Occipital lobe (tissue), 2 donors: ENCODE data around the gene BTD.

DNA sequence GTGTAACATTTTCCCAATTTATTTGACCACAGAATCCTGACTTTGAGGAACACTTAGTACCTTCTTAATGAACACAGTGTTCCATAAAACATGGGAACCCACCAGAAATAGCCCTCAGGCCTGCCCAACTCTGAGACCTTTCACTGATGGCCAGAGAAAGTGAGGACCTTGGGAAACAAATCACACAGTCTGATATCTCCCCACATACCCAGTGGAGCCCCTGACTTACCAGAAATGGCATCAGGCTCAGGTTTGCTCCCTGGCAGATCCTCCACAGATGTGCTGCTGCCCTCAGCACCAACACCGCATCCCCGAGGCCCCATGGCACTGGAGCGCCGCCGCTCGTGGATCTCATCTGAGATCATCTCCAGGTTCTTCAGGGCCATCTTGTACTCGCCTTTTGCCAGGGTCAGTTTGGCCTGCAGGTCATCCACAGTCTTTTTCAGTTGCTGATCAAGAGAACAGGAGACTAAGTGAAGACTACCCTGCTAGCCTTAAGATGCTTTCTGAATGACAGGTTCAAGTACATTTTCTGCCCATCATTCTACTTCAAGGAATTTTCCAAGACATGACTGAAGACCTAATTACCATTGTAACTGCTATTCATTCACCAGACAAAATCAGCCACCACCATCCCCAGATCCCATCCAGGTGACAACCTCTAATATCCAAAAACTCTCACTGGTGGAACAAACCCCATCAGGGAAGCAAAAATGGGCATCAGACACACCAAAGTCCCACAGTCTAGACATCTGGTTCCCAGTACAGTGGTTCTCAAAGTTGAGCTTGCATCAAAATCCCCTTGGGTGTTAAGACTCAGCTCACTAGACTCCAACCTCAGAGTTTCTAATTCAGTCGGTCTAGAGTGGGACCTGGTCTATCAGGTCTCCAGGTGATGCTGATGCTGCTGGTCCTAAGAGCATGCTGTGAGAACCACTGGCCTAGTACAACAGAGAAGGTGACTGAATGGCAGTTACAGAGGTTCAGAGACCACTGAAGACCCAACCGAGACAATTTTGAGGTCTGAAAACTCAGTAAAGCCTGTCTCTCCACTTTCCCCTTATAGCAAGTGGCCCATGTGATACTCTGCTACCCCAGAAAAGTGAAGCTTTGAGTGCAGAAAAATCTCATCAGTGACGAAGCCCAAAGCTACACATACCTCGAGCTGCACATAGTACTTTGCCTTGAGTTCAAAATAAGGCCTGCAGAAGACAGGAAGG is 53.0 kb downstream of the CAPN7 start:
- RAMPAGE, long total RNA = no peak

DNA sequence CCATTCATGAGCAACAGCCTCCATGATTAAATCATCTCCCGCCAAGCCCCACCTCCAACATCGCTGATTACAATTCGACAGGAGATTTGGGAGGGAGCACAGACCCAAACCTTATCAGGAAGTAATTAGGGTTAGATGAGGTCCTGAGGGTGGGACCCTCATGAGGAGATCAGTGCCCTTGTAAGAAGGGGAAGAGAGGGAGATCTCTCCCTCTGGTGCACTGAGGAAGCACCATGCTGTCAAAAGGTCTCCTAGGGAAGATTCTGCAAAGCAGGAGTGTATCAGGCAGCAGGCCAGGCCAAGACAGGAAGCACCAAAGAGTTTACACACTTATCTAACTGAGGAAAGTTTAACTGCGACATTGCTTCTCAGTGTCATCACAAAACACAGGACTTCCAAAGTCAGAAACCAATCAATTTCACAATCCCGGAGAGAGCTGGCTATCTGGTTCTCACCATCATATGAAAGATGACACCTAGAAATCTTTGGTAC is 57.4 kb downstream of the SH3BP5 start:
- RAMPAGE, long total RNA = no peak

GRCh38 chr3:15496219-15496709 is 25.2 kb downstream of the COLQ start:
- RAMPAGE, long total RNA = no peak

DNA sequence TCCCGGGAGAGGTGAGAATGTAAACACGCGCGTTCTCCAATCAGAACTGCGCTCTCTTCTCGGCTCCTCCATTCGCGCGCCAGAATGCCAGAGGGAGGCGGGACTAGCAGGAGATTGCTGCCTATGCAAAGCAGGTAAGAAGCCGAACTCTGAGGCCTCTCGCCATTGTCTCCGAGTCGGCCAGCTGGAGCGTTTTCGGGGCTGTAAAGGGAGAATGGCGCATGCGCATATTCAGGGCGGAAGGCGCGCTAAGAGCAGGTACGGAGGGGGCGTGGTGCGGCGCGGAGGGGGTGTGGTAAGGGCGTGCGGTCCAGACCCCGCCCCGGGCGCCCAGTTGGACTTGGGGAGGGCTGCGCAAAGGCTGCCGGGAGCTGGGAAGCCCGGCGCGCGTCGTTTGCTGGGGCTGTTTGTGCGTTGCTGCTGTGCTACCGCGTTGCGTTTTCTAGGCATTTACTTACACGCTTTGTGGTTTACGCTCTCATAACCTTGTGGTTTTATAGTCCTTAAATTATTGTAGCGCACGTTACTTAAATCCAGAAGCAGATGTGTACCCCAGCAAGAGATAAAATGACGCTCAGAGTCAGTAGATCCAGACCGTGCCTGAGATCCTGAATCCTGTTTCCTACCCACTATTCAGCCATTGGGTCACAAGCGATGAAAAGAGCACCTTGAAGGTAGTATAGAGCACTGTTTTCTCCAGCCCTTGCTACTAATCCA is at the start of gene BTD:
TSS of gene BTD (plus strand) at position 109 of the 717 bp plus-strand sequence.
- RAMPAGE, long total RNA = no peak

DNA sequence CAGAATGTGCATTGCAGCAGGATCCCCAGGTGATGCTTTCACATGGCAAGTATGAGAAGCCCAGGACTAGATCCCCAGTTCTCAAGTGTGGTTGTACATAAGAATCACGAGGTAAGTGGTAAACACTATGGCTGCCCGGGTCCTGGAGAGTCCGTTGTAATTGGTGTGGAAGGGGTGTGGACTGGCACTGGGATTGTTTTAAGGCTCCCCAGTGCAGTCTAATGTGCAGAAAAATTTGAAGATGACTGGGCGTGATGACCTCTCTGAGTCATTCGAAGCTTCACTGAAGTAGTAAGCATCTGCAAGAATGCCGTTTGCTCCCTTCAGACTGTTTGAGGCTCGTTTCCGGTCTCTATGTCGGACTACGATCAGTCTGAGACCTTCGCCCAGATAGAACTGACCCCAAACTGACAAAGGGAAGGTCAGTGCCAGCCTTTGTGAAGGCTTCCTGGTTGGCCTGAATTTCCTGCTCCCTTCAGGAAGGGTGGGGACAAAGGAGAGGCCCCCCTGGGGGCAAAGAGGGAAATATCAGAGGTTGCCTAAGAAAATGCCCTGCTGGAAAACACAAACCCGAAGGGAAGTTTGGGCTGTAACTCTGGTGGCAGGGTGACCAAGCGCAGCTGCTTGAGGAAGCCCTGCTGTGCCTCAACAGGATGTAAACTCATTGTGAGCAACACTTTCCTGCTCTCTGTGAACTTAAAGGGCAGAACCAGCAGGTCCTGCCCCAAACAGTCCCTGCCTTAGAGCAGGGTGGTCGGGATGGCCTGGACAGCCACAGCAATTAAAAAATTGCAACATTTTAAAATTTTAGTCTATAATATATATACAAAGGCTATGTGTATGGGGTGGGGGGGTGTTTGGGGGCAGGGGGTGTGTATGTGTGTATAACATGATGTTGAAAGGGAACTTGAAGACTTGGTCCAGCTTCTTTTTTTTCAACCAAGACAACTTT is 34.7 kb downstream of the BTD start:
- RAMPAGE, long total RNA = no peak

DNA sequence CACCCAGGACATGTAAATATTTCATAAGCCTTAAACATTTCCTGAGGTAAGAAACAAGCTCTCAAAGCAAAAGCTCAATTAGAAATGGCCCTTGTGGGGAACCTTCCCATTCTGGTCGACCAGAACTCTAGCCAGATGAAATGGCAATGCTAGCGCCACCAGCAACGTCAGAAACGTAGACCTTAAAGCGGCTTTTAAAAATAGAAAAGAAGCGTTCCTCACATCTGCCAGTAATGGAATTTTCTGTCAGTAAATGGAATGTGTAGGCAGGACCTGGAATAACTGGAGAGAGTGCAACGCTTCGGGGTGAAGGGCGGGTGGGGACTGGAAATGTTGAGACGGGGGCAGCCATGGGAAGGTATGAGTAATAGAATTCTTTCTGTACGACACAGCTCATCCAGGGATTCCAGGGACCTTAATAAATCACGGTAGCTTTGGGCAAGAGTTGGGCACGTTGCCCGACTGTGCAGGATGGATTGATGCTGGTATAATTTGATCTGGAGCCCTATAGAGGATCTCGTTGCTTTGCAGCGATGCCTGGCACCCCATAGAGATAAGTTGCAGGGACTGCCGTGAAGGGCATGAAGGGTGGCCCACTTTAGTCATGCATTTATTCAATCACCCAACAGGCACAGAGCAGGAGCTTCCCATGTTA is 44.5 kb downstream of the BTD start:
- RAMPAGE, long total RNA = no peak

DNA sequence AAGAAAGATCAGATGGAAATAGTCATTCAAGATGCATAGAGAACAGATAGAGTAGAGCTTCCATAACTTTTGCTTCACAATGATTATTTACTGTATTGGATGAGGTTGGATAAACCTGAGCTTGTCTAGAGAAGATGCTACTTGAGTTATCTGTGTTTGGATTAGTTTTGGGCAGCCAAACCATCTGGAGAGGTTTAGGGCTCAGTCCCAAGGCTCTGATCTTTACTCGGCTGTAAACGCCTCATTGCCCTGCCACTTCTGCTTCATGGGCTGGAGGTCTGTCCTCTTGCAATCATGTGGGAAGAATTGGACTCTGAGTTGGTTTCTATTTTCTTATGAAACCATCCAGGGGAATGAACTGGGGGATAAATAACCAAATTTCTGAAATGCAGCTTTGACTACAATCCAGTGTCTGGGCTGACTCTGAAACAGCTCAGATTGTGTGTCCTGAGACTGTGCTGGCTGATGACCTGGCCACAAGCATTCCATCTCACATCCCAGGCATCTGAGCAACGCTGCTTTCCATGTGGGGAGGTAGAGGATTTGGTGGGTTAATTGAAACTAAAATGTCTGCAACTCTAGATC is 71.1 kb upstream of the GALNT15 start:
- RAMPAGE, long total RNA = no peak

DNA sequence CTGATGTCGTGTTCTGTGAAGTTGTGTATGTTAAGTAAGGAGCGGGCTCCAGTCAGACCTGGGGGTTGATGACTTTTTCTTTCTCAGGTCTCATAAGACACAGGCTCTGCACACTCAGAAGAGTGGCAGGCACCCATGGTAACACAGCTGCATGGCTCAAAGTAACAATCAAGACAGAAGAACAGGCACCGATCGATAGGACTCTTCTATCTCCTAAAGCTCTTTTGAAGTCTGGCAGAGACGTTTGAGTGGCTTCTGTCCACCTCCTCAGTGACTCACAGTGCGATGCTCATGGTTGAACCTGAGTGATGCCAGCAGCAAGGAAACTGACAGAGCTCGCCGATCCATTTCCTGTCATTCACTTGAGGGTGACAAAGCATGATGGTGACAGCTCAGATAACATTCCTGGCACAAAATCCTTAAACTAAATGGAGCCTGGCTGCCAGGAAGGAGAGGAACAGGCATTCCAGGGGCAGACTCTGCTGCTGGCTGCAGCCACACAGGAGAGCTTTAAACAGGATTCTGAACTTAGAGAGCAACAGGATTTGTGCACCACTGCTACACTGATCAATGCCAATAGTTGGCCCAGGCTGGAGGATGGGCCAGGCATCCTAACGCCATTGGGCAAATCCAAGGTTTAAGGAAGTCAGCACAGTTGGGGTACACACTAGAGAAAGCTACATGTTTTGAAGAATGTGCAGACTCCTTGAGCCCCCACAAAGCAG is 20.7 kb downstream of the DPH3 start:
- RAMPAGE, long total RNA = no peak

- RAMPAGE, long total RNA = no peak
Measured at GRCh38 chr3:16287710-16288470, 22.9 kb downstream of the OXNAD1 start.

DNA sequence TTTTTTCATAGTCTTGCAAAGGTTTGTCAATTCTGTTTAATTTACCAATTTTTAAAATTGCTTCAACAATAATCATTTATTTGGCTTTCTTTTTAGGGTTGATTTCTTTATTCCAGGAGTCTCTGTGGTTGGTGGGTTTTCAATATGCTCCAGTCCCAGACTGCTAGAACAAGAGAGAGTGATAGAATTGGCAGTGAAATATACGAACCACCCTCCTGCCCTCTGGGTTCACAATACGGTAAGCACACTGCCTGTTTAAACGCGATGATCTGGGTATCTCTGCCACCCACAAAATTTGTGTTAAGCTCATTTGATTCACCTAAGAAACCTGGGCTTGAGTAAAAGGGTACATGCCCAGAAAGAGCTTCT is 29.7 kb downstream of the OXNAD1 start:
- RAMPAGE, long total RNA = no peak

GRCh38 chr3:16297878-16298755 is 33.1 kb downstream of the OXNAD1 start:
- RAMPAGE, long total RNA = no peak

DNA sequence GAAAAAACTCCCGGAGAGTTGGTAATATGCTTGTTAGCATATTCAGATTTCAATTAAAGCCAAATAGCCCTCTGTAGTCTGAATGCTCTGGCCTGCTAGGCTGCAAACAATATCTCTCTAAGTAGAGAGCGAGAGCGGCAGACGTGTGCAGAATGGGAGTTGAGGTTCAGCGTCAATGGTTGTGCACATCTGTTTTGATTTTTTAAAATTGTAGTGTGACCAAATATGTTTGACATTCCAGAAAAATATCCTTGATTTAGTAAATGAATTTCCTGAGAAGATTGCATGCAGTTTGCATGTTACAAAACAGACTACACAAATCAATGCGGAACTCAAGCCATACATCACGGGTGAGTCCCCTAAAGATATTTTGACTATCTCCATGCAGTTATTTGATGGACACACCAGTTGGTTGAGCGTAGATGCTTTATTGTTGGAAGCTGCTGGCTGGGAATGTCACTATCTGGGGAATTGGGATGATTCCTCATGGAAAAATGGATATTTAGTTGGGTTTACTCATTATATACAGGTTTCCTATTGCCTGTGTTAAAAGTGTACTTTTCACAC is 37.5 kb downstream of the OXNAD1 start:
- RAMPAGE, long total RNA = no peak

GRCh38 chr3:16468491-16468904 is 45.0 kb downstream of the RFTN1 start:
- RAMPAGE, long total RNA = no peak

DNA sequence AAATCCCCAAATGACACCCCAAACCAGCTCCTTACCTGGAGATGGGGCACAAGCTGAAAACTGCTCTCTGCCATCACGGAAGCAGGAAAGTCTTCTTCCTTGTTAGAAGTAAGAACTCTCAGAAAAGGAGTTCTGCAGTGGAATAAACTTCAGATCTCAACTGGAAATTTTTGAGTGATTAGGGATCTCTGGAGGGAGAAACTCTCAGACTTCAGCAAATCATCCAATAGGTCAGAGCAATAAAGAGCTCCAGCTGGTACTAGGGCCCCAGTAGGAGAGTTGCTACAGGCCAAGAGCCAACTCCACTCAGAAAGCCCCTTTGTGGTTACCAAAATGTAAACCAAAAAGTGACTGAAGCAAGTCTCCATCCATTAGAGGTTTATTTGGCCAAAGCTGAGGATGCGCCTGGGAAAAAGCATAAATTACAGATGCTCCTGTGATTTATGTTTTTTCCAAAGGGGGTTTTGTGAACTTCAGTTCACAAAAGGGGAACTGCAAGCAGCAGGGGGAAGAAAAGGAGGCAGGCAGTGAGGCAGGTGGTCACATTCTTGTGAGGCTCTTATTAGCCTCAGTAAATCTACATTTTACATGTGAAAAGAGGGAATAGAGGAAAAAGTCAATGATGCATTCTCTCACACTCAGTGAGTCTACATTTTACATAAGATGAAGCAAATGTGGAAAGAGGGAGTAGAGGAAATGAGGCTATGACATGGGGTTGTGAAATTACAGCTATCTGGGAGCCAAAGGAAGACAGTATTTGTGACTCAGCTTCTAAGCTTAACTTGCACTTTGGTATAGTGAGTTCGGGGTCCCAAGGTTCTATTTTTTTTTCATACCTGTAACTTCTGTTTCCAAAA is 92.3 kb upstream of the DAZL start:
- RAMPAGE, long total RNA = no peak

GRCh38 chr3:16837466-16838136 is 47.2 kb upstream of the PLCL2 start:
- RAMPAGE, long total RNA = no peak

DNA sequence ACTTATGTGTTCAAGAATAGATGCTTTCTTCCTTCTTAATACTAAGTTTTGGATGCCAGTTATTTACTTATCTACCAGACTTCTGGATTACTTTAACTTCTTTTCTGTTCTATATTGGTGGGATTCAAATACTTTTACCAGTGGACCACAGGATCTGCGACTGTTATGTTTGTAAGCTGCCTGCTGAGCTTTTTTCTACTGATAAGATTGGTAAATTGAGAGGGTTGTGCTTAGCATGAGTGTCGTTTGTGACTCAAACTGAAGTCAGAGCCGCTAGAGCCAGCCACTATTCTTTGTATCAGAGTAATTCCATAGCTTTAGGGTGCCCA is 5.8 kb downstream of the PLCL2 start:
- RAMPAGE, long total RNA = no peak

GRCh38 chr3:16987073-16987448 is 102.3 kb downstream of the PLCL2 start:
- RAMPAGE, long total RNA = no peak

- RAMPAGE, long total RNA = no peak
Measured at GRCh38 chr3:17330103-17330715, 412.2 kb downstream of the TBC1D5 start.

DNA sequence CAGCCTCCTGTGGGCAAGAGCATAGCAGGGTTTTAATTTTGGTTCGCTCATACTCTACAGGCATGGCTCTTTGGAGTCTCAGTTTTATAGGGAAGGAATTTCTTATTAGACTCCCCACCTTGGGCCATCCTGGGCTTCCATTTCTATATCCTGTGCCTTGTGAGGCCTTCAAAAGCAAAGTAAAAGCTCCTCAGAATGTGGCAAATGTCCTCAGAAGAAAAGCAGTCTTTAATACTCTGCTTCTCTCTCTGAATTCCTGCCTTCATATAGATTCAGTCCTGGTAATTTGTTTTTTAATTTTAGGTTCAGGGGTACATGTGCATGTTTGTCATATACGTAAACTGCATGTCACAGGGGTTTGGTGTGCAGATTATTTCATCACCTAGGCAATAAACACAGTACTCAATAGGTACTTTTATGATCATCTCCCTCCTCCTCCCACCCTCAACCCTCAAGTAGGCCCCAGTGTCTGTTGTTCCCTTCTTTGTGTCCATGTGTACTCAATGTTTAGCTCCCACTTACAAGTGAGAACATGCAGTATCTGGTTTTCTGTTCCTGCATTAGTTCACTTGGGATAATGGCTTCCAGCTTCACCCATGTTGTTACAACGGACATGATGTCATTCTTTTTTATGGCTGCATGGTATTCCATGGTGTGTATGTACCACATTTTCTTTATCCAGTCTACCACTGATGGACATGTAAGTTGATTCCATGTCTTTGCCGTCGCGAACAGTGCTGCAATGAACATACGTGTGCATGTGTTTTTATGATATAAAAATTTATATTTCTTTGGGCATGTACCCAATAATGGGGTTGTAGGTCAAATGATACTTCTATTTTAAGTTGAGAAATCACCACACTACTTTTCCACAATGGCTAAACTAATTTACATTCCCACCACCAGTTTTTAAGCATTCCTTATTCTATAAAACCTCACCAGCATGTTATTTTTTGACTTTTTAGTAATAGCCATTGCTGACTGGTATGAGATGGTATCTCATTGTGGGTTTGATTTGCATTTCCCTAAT is 16.7 kb downstream of the TBC1D5 start:
- RAMPAGE, long total RNA = no peak

GRCh38 chr3:18394330-18395182 is 30.6 kb downstream of the SATB1 start:
- RAMPAGE, long total RNA = no peak